Adrenal gland (tissue), 7 donors: ENCODE data around the genes TVP23C and NCOR1.

DNA sequence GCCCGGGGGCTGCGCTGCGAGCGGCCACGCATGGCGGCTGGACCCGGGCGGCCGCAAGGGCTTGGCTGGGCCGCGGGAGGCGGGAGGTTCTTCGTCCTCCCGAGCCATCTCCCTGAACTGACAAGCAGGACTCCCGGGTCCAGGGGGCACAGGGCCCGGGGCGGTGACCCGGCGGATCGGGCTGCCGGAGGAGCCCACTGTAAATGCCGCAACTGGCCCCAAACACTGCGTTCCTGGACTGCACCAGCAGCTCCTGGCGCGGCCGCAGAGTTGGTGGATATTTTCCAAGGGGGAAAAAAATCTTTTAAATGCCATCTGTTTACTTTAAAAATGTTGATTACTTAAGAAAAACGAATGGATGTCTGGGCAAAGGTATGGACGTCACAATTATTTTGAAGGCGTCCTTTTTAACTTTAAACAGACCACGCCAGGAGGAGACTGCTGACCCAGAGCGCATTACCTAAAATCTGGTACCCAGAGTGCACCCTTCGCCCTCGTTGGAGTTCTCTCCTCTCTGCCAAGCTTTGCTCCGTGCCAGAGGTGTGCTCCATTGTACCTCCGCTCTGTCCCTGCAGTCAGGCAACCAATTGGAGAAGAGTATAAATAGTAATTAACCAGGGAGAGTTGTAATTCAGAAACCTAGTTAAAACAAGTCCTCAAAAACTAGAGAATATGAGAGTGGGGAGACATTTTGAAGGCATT, 3.4 kb downstream of the HS3ST3B1 start:
- PRO-cap, 3 experiments = no peak in any of the 3 experiments
- RAMPAGE, long total RNA, 4 experiments = no peak in any of the 4 experiments
- RRBS = 10% methylated on average over 13 of the region's 35 CpGs

GRCh38 chr17:14304823-14305610, 4.1 kb downstream of the HS3ST3B1 start:
- PRO-cap, 3 experiments = no peak in any of the 3 experiments
- RAMPAGE, long total RNA, 4 experiments = no peak in any of the 4 experiments
- RRBS = no CpG with 5 or more reads among the region's 15 CpGs

GRCh38 chr17:14351275-14351973, 50.5 kb downstream of the HS3ST3B1 start:
- PRO-cap, 3 experiments = no peak in any of the 3 experiments
- RAMPAGE, long total RNA, 4 experiments = no peak in any of the 4 experiments
- RRBS = no CpG with 5 or more reads among the region's 7 CpGs

- PRO-cap, 3 experiments = no peak in any of the 3 experiments
- RAMPAGE, long total RNA, 4 experiments = no peak in any of the 4 experiments
Observed at GRCh38 chr17:15403595-15403857, 62.1 kb upstream of the TEKT3 start.

DNA sequence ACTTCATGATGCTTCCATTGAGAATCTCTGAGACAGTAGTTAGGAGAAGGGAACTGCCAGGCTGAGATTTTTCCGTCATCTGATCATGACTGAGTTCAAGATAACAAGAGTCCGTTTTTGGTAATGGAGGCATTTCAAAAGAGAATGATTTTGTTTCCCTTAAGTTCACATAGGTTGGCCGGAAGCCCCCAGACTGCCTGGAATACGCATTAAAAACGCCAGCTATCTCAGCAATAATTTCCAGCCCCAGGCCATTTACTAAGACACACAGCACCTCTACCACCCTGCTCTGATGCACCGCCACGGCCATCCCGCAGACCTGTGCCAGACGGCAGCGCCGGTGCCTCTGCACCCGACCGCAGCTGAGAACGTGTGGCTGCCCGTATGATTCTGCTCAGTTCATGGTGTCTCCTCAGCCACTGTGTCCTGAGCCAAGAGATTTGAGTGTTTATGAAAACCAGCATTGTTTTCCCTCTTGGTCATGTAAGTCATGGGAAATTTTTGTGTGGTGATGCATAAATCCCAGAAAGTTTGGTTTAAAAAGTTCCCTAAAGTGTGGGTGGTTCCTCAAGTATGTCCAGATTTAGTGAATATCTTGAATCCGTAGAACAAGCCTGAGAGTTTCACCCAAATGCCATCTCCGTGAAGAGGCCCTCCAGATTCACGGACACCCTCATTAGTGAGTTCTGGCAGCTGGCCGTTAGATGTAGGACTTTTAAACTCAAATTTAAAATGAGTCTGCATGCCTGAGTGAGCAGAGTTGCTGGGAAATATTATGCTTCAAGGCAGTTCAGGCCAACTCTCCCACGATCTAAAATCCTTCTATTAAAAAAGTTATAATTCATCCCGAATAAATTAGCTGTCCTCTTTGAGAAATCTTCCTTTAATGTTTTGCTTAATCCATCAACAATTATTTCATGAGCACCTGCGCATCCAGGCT, 57.7 kb downstream of the CDRT4 start:
- PRO-cap, 3 experiments = peak in 2 of 3 experiments; most common plus-strand start position 606 of the sequence (in 1); most common minus-strand start position 374 of the sequence (in 2)
- RAMPAGE, long total RNA, 4 experiments = no peak in any of the 4 experiments
- RRBS = no CpG with 5 or more reads among the region's 22 CpGs

GRCh38 chr17:15458032-15458322, 9.4 kb downstream of the CDRT4 start:
- PRO-cap, 3 experiments = no peak in any of the 3 experiments
- RAMPAGE, long total RNA, 4 experiments = no peak in any of the 4 experiments
- RRBS = no CpG with 5 or more reads among the region's 3 CpGs

DNA sequence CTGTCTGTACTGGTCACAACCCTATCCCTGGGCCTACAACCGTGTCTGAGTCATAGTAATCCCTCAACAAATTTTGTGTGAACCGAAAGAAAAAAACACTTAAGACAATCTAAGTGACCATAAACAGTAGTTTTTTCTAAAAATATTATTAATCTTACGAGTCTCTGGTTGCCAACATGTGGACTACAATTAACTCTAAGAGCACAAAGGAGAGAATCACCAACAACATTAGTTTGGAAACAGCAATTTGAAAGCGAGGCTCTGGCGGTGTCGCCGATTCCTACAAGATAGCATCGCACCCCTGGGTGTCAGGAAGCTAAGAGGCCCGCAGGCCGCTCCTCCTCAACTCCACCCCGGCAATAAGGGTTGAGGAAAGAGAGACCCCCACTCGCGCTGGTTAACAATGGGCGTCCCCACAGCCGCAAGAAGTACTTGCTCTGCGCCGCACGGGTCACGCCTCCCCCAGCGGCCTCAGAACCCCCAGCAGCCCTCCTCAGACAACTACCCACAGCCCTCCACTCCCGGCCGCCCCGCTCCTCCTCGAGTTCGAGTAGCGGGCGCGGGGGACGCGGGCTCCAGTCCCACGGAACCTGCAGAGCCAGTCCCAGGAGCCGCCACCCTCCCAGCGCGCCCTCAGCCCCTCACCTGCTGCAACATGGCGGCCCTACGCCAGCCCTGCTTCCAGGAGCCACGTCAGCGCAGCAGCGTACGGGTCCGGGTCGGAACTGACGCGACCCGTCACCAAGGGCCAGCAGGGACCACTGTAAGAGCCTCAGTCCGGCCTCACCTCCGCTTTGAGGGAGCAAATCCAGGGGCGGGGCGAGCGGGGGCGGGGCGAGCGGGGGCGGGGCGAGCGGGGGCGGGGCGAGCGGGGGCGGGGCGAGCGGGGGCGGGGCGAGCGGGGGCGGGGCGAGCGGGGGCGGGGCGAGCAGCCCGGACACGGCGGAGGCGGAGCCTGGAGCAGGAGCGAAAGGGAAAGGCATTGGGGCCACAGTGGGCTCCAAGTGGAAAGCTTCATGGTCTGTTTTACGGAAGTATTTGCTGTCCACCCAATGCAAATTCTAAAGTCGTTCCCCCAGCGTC, at the start of gene TVP23C:
Gene TVP23C (minus strand): TSS at position 692 of the 1,083 bp plus-strand sequence.
- PRO-cap, 3 experiments = peak in 3 of 3 experiments; most common plus-strand start position 963 of the sequence (in 1); most common minus-strand start position 796 of the sequence (in 2)
- RAMPAGE, long total RNA, 4 experiments = start-site peak on the minus strand in 3 of 4 experiments, centred at positions 674 to 804 of the sequence, 55 to 256 reads per replicate
- RRBS = no CpG with 5 or more reads among the region's 78 CpGs

DNA sequence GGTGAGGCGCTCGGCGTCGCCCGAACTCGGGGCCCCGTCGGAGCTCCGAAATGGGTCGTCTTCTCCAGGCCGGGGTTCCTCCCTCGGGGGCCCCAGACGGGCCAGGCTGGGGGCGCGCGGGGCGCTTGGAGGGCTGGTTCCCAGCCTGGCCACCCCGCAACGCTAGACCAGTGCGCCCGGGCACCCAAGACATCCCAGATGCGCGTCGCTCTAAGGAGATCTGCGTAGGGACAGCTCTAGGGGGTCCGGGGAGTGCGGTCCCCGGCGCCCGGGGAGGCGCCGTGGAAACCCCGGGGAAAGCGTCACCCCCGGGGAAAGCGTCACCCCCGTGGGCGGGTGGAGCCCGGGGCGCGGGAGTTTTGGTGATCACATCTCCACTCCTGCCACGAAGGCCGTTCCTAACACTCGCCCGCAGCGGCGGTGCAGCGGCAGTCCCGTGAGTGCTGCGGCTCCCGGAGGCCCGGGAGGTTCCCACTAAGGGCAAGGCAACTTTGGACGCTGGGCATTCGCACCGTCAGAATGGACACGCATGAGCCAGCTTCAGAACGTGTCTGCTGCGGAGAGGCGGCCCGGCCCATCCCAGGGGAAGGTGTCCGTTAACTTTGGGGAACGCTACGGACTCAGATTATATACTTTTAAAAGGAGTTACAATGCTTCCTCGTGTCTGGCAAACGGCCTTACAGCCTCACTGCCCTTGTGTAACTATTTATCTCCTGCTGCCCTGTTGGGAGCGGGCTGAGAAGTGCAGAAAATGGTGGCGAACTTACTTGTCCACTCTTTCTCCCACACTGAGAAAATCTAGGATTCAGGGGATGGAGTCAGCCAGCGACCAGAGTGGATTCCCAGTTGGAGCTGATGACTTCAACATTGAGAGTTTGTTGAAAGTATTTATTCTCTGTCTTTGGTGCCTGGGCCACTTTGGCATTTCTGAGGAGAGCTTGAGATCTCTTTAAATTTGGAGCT, 934 bp downstream of the ADORA2B start:
- PRO-cap, 3 experiments = no peak in any of the 3 experiments
- RAMPAGE, long total RNA, 4 experiments = no peak in any of the 4 experiments
- RRBS = 20% methylated on average over 27 of the region's 68 CpGs

DNA sequence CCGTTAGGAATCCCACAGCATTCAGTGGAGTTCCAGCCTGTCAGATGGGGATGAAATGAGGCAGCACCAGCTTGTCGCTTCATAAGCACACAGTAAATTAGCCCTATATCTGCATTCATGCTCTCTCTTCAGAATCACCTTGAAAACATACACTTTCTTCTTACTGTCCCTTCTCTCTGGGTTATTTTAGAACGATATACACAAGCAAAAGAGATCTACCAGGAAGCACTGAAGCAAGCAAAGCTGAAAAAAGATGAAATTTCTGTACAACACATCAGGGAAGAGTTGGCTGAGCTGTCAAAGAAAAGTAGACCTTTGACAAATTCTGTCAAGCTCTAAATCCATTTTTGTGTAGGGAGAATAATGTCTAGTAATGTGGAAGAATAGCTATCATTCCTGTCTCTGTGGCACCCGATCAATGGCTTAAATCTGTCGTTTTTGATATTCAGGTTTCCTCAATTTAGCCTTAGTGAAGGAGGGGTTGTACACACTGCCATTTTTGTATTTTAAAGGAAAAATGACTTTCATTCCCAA, 27.6 kb downstream of the TTC19 start:
- PRO-cap, 3 experiments = no peak in any of the 3 experiments
- RAMPAGE, long total RNA, 4 experiments = start-site peak on the plus strand in 1 of 4 experiments, centred at position 502 of the sequence, 26 reads per replicate
- RRBS = no CpG with 5 or more reads among the region's 5 CpGs

- PRO-cap, 3 experiments = no peak in any of the 3 experiments
- RAMPAGE, long total RNA, 4 experiments = no peak in any of the 4 experiments
- RRBS = no CpG with 5 or more reads among the region's 1 CpG
Observed at GRCh38 chr17:16040701-16040937, 41.0 kb downstream of the TTC19 start.

- PRO-cap, 3 experiments = no peak in any of the 3 experiments
- RAMPAGE, long total RNA, 4 experiments = no peak in any of the 4 experiments
- RRBS = no CpG with 5 or more reads among the region's 2 CpGs
Observed at GRCh38 chr17:16057828-16058187, 58.2 kb downstream of the TTC19 start.

- PRO-cap, 3 experiments = no peak in any of the 3 experiments
- RAMPAGE, long total RNA, 4 experiments = no peak in any of the 4 experiments
- RRBS = no CpG with 5 or more reads among the region's 8 CpGs
Observed at GRCh38 chr17:16122603-16123136, 92.7 kb downstream of the NCOR1 start.

GRCh38 chr17:16137127-16137570, 78.2 kb downstream of the NCOR1 start:
- PRO-cap, 3 experiments = no peak in any of the 3 experiments
- RAMPAGE, long total RNA, 4 experiments = start-site peak on the minus strand in 1 of 4 experiments, at chr17:16137322-16137411 at its widest, 26 reads per replicate
- RRBS = no CpG with 5 or more reads among the region's 2 CpGs

- PRO-cap, 3 experiments = peak in 3 of 3 experiments; most common plus-strand start chr17:16215116 (in 2); most common minus-strand start chr17:16215529 (in 2)
- RAMPAGE, long total RNA, 4 experiments = start-site peak on the plus strand in 1 of 4 experiments, at chr17:16215606-16215657 at its widest, 8 reads per replicate; start-site peak on the minus strand in 2 of 4 experiments, at chr17:16215043-16215551 at its widest, 10 to 13 reads per replicate
- RRBS = under 1% methylated on average over 36 of the region's 95 CpGs
Observed at GRCh38 chr17:16214667-16215736, at the start of gene NCOR1. NCOR1 (minus strand) TSS chr17:16215534.

- PRO-cap, 3 experiments = no peak in any of the 3 experiments
- RAMPAGE, long total RNA, 4 experiments = no peak in any of the 4 experiments
- RRBS = no CpG with 5 or more reads among the region's 8 CpGs
Observed at GRCh38 chr17:16329166-16330039, 23.9 kb downstream of the CENPV start.

GRCh38 chr17:16448882-16449417, 33.6 kb downstream of the TRPV2 start:
- PRO-cap, 3 experiments = no peak in any of the 3 experiments
- RAMPAGE, long total RNA, 4 experiments = no peak in any of the 4 experiments
- RRBS = no CpG with 5 or more reads among the region's 13 CpGs

DNA sequence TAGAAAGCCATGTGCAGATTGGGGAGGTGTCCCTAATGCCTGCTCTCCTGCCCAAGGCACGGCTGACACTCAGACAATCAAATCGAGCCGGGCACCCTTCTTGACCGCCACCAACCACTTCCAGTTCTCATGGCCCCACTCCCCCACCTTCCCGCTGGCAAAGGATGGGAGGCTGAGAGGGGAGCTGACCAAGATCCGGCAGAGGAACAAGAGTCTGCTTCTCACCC, 7.7 kb downstream of the LRRC75A start:
- PRO-cap, 3 experiments = no peak in any of the 3 experiments
- RAMPAGE, long total RNA, 4 experiments = no peak in any of the 4 experiments
- RRBS = 89% methylated on average over 3 of the region's 6 CpGs

- PRO-cap, 3 experiments = no peak in any of the 3 experiments
- RAMPAGE, long total RNA, 4 experiments = no peak in any of the 4 experiments
- RRBS = no CpG with 5 or more reads among the region's 11 CpGs
Observed at GRCh38 chr17:17092066-17092843, 50.0 kb downstream of the MPRIP start.

DNA sequence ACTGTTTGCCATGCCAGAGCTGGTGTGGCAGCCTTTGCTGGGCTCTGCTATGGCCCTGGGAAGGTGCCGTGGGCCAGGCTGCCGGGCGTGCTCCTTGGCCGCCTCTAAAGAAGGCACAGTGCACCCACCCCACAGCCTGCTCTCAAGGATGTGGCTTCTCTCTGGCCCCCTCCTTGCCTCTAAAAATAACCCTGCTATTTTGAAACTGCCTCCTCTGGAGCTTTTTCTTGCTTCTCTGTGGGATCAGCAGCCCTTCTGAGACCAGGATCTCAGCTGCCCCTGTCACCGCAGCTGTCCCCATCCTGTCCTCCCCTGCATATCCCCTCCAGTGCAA, 80.0 kb downstream of the PLD6 start:
- PRO-cap, 3 experiments = no peak in any of the 3 experiments
- RAMPAGE, long total RNA, 4 experiments = no peak in any of the 4 experiments
- RRBS = no CpG with 5 or more reads among the region's 5 CpGs

- PRO-cap, 3 experiments = no peak in any of the 3 experiments
- RAMPAGE, long total RNA, 4 experiments = no peak in any of the 4 experiments
- RRBS = no CpG with 5 or more reads among the region's 35 CpGs
Observed at GRCh38 chr17:17351851-17352786, 48.9 kb downstream of the NT5M start.